ENCODE measurements around the genes SLC66A3 and GREB1.

DNA sequence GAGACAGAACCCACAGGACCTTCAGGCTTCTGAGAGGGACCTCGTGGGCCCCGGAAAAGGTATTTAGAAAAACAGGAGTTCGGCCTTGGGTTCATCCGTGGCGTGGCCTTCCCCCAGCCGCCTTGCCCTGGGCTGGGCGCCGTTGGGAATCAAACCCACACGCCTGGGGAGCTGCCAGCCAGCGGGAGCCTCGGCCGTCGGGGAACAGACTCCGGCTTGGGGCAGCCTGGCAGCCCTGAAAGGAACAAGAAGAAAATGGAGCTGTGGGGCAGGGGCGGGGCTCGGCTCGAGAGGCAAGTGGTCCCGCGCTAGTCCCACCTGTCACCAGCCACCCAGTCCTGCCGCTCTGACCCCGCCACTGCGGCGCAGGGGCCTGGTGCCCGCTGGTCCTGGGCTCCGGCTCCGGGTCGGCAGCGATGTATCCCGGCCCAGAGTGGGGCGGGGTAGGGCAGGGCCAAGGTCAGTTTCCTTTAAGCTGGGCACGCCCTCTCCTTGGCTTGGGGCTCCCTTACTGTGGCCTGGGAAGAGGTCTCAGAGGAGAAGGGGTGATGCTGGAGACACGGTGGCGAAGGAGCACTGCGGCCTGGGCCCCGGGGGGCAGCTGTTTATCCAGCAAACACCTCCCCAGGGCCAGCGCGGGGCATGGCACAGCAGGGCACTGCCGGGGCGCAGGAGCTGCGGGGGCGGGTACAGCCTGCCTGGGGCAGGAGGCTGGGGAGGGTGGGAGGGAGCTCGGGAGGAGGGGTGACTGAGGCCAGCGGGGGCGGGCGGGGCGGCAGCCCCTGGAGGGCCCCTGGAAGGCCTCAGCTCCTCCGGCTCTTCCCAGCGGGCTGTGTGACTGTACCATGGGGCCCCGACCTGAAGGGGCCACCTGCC lies 15.7 kb downstream of the ODC1 start:
- PRO-cap: bidirectional peak, plus-strand start at position 543 of the sequence, minus-strand start at position 418 of the sequence
- RAMPAGE, long total RNA, 4 experiments: no peak in any of the 4 experiments

DNA sequence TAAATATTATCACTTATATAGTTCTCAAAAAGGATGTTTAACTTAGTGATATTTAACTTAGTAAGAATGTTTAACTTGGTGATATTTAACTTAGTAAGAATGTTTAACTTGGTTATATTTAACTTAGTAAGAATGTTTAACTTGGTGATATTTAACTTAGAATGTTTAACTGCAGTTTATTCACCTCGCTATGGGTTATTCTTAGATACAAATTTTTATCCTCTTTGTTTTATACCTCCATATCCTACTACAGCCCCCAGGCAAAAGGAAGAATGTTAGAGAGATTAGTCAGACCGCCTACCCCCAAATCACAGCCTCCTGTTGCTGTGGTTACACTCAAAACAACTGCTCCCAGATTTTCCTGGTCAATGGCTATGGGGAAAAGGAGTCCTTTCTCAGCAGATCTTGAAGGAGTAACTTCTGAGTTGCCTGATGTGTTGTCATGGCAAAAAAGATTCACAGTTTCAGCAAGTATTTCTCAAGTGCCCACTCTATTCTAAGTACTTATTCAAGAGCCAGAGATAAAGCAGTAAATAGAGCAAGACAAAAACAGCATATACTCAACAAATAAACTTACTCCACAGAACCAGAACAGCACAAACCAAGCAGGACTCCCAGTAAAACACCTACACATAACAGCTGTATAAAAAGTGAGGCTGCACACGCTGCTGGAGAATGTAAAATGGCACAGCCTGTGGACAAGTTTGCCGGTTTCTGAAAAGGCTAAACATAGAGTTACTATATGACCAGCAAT lies 104.9 kb downstream of the NOL10 start:
- PRO-cap: no peak
- RAMPAGE, long total RNA, 4 experiments: no peak in any of the 4 experiments

DNA sequence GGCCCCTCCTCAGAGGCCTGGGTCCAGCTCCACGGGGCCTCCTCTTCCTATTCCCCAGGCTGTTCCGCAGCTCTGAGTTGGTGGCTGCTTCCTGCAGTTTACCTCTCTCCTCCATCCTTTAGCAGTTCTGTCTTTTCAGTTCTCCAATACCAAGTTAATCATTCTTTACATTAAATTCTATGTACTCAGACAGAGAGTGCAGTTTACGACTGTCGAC lies 87.7 kb downstream of the NOL10 start:
- PRO-cap: no peak
- RAMPAGE, long total RNA, 4 experiments: no peak in any of the 4 experiments

DNA sequence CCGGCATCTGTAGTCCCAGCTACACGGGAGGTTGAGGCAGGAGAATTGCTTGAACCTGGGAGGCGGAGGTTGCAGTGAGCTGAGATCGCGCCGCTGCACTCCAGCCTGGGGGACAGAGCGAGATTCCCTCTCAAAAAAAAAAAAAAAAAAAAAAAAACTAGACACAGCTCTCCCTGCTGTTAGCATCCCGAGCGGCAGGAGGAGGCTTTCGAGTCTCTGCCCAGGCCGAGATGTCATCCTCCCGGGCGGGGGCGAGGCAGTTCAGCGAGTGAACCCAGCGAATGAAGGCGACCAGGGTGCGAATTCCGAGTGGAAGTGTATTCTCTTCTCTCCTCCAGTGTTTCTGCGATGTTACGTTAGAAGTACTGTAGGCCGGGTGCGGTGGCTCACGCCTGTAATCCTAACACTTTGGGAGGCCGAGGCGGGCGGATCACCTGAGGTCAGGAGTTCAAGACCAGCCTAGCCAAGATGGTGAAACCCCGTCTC lies 552 bp upstream of the NOL10 start:
- PRO-cap: no peak
- RAMPAGE, long total RNA, 4 experiments: no peak in any of the 4 experiments

DNA sequence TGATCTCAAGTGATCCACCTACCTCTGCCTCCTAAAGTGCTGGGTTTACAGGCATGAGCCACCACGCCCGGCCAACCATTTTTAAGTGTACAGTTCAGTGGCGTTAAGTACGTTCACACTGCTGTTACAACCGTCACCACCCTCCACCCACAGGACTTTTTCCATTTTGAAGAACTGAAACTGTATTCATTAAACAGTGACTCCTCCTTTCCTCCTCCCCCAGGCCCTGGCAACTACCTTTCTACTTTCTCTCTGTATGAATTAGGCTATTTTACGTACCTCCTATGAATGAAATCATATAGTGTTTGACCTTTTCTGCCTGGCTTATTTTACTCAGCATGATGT lies 24.1 kb downstream of the ATP6V1C2 start:
- PRO-cap: no peak
- RAMPAGE, long total RNA, 4 experiments: no peak in any of the 4 experiments

DNA sequence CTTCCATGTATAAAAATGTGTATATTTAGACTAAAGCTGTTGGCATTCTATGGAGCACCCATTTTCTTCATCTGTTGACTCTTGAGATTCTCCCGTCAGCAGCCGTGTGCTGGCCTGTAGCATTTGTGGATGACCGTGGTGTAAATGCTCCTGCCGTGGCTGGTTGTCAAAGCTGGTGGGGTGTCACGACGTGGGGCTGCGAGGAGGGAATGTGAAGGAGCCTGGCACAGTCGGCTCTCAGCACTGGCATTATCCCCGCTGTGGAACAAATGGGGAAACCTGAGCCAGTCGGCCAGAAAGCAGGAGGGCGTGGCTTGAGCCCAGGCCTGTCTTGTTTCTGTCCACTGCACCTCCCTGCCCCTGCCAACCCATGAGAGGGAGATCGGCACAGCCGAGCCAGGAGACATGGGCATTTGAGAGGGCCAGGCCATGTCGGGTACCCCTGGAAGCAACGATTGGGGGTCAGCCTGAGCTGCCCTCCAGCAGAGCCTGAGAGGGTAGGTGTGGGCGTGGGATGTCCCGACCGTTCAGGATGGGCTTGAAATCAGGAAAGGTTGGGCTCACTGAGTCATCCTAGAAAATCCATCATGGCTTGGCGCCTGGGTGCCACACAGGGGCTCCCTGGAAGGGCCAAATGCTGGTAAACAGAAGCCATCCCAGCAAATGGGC lies 44.5 kb downstream of the PDIA6 start:
- PRO-cap: no peak
- RAMPAGE, long total RNA, 4 experiments: no peak in any of the 4 experiments

DNA sequence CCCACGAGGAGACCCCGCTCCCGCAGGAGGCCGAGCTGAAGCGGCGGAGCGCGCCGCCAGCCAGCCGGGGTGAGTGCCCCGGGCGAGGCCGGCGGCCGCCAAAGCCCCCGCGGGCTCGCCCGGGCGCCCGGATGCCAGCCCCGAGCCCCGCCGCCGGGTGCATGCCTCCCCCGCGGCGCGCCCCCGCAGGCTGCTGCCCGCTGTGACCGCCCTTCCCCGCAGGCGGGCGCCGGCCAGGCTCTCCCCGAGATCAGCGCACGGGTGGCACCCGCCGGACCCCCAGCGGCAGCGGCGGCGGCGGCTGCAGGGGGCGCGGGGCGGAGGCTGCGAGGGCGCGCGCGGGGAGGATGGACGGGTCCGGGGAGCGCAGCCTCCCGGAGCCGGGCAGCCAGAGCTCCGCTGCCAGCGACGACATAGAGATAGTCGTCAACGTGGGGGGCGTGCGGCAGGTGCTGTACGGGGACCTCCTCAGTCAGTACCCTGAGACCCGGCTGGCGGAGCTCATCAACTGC lies 402 bp downstream of the KCNF1 start:
- PRO-cap: no peak
- RAMPAGE, long total RNA, 4 experiments: no peak in any of the 4 experiments

DNA sequence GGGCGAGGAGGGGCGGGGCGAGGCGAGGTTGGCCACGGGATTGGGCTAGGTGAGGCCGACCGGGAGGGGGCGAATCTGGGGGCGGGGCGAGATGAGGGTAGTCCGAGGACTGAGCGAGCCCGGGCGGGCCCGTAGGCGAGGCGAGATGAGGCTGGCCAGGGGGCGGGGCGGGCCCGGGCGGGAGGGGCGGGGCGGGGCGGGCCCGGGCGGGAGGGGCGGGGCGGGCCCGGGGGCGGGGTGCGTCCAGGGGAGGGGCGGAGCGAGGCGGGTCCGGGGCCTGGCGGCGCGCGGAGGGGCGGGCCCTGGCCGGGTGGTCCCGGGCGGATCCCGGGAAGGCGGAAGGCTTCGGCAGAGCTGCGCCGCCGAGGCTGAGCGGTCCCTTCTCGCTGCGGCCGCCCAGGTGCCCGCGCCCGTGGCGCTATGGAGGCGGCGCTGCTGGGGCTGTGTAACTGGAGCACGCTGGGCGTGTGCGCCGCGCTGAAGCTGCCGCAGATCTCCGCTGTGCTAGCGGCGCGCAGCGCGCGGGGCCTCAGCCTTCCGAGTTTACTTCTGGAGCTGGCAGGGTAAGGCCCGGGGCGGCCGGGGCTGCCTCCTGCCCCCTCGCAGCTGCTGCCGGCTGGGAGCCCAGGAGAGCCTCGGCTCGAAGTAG lies at the start of gene SLC66A3:
TSS of gene SLC66A3 (plus strand) at position 341 of the 649 bp plus-strand sequence.
- PRO-cap: unidirectional peak, plus-strand start at position 351 of the sequence; unidirectional peak, plus-strand start at position 491 of the sequence
- RAMPAGE, long total RNA, 4 experiments: start-site peak on the plus strand in 3 of 4 experiments, centred at positions 339 to 346 of the sequence, 32 to 267 reads per replicate

GRCh38 chr2:11201831-11202332 lies 46.6 kb downstream of the SLC66A3 start:
- PRO-cap: no peak
- RAMPAGE, long total RNA, 4 experiments: no peak in any of the 4 experiments

DNA sequence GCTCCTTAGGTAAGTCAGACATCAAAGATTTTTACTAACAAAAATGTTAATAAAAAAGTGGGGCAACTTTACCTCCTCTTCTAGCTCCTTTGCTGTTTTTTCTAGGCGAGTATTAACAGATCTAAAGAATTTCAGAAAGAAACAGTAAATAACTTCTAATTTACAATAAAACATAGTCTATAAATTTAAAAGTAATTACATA lies 60.7 kb downstream of the SLC66A3 start:
- PRO-cap: no peak
- RAMPAGE, long total RNA, 4 experiments: no peak in any of the 4 experiments

- PRO-cap: no peak
- RAMPAGE, long total RNA, 4 experiments: no peak in any of the 4 experiments
Measured at GRCh38 chr2:11224069-11224752, 68.9 kb downstream of the SLC66A3 start.

- PRO-cap: no peak
- RAMPAGE, long total RNA, 4 experiments: no peak in any of the 4 experiments
Measured at GRCh38 chr2:11303779-11304398, 40.5 kb downstream of the ROCK2 start.

- PRO-cap: no peak
- RAMPAGE, long total RNA, 4 experiments: no peak in any of the 4 experiments
Measured at GRCh38 chr2:11304399-11305051, 39.9 kb downstream of the ROCK2 start.

GRCh38 chr2:11330449-11330827 lies 14.0 kb downstream of the ROCK2 start:
- PRO-cap: no peak
- RAMPAGE, long total RNA, 4 experiments: no peak in any of the 4 experiments

- PRO-cap: no peak
- RAMPAGE, long total RNA, 4 experiments: no peak in any of the 4 experiments
Measured at GRCh38 chr2:11352723-11353230, 8.3 kb upstream of the ROCK2 start.

DNA sequence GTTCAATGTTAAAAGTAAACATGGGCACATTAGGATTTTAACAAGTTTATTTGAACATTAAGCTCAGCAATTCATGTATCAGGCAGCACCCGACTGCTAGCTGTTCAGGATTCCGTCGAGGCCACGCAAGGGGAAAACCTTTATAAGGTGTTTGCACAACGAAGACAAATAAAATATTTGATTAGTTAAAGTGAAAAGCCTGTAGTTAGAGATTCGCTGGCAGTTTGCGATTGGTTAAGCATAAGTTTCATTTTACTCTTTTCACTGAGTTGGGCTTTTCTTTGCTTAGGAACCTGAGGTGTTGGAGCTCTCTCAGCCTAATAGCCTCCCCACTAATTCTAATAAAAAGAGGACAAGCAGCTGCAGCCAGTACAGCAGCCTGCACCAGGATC lies 43.6 kb upstream of the ROCK2 start:
- PRO-cap: no peak
- RAMPAGE, long total RNA, 4 experiments: no peak in any of the 4 experiments

DNA sequence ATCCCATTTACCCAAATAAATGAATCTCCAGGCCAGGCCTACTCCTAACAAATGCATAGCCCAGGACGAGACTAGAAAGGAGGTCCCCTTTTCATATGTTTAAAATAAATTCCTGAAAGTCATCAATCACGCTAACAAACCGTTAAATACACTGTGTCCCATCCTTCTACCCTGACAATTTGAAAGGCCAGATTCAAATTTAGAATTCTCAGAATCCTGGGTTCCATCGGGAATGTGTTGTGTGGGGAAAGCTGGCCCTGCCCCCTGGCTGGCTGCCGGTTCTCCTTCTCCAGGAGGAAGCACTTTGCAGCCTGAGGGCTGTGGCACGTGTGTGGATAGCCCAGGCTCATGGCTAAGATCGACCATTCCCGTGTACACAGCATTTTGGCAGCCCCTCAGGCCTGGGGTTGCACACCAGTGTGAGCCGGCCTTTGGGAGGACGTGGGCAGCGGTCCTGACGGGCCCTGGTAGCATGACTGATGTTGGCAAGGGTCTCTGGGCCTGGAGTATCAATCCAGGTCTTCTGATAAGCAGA lies 50.9 kb upstream of the ROCK2 start:
- PRO-cap: no peak
- RAMPAGE, long total RNA, 4 experiments: no peak in any of the 4 experiments

GRCh38 chr2:11533852-11534362 lies at the start of gene GREB1:
GREB1 (plus strand) TSS chr2:11534045.
- PRO-cap: no peak
- RAMPAGE, long total RNA, 4 experiments: no peak in any of the 4 experiments

- PRO-cap: no peak
- RAMPAGE, long total RNA, 4 experiments: no peak in any of the 4 experiments
Measured at GRCh38 chr2:11542375-11543096, 8.7 kb downstream of the GREB1 start.

DNA sequence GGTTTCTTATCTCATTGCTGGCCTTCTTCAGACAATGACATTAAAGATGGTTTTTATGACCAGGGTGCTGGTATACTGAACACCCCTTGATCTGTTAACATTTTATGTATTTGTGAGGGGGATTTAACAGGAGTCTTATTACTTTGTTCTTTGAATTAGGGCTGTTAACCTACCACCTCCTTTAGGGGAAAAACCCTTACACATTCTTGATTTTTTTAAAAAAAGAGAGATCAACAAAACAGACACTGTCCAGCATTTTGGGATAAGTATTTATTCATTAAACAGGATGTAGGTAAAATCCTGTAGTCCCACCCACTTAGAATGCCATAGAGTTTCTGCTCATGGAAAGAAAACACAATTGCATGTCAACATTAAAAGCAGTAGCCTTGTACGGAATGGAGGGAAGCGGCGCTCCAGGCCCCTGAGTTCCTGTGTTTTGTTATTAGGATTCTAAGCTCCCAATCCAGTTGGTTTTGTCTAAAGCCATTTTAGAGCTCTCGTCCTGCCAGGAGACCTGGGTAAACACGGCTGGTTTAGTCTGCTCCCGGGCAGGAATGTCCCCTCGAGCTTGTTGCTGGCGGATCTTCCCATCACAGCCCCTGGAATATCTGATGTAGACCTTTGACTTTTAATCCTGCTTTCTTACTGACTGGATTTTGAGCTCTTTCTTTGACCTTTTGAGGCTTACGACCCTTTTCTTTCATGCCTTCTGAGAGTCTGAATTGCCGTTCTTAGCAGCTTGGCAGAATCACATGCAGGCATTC lies 25.1 kb downstream of the GREB1 start:
- PRO-cap: no peak
- RAMPAGE, long total RNA, 4 experiments: no peak in any of the 4 experiments